Esophagus muscularis mucosa (tissue), 4 donors: ENCODE measurements around the gene B4GALNT1.

GRCh38 chr12:57138702-57139427 is 10.6 kb downstream of the LRP1 start:
- PRO-cap = no peak
- RAMPAGE, long total RNA, 4 experiments = no peak in any of the 4 experiments

GRCh38 chr12:57140984-57141669 is 12.8 kb downstream of the LRP1 start:
- PRO-cap = no peak
- RAMPAGE, long total RNA, 4 experiments = no peak in any of the 4 experiments

GRCh38 chr12:57151556-57152485 is 23.5 kb downstream of the LRP1 start:
- PRO-cap = unidirectional peak, plus-strand start at chr12:57152283
- RAMPAGE, long total RNA, 4 experiments = no peak in any of the 4 experiments

GRCh38 chr12:57165679-57166471 is 37.6 kb downstream of the LRP1 start:
- PRO-cap = no peak
- RAMPAGE, long total RNA, 4 experiments = no peak in any of the 4 experiments

- PRO-cap = no peak
- RAMPAGE, long total RNA, 4 experiments = no peak in any of the 4 experiments
Measured at GRCh38 chr12:57240941-57242016, 4.4 kb upstream of the NDUFA4L2 start.

- PRO-cap = no peak
- RAMPAGE, long total RNA, 4 experiments = no peak in any of the 4 experiments
Measured at GRCh38 chr12:57429860-57430200, 1.0 kb downstream of the R3HDM2 start.

DNA sequence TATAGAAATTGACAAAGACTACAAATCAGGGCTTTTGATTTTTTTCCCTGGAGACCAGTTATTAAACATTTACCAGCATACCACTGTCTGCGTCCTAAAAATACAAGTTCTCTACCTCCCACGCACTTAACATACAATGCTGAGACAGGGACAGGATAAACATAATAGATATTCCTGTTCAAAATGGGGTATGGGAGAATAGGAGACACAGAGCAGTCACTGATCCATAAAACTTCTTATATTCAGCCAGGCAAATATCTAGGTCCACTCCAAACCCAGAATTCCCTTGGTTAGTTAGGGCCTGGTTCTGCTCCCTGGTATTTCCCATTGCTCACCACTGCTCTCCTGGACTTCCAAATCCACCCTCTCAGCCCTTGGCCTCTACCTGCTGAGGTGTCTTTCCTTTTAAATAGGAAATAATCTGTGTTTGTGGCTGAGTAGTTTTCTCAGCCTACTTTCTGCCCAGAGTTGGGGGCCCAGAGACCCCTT is 4.5 kb downstream of the INHBC start:
- PRO-cap = no peak
- RAMPAGE, long total RNA, 4 experiments = no peak in any of the 4 experiments

GRCh38 chr12:57451896-57453167 is 2.8 kb upstream of the INHBE start:
- PRO-cap = unidirectional peak, plus-strand start at chr12:57452386; unidirectional peak, plus-strand start at chr12:57452420
- RAMPAGE, long total RNA, 4 experiments = no peak in any of the 4 experiments

GRCh38 chr12:57515654-57516210 is 4.6 kb downstream of the DDIT3 start:
- PRO-cap = no peak
- RAMPAGE, long total RNA, 4 experiments = no peak in any of the 4 experiments

DNA sequence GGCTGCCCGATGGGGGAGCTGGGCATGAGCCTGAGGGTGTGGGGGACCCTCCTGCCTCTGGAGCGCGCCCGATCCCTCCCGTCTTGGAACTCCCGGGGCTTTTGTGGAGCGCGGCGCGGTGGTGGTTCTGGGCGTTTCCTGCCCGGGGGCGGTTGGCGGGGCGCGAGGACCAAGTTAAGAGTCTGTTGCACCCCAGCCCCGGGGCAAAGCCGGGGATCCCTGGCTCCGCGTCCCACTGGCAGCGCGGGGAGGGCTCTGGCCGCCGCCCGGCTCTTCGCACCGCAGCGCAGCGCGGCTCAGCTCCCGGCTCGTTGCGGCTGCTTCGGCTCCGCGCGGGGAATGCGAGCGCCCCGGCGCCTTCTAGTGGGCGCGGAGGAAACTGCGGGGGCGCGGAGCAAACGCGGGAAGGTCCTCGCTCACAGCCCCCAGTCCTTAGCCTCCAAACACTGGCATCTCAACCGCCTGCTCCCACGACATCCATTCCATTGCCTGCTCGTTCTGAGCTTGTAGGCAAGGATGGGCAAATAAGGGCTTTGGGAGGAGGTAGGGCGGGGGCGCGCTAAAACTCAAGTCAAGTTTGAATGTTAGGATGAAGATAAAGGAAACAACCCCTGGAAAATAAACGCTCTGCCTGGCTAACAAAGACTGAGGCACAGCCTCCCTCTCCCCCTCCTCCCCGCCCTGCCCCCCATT is at the start of gene B4GALNT1:
Gene B4GALNT1, minus strand, starts transcription at position 343 of the 693 bp plus-strand sequence.
- PRO-cap = unidirectional peak, minus-strand start at position 313 of the sequence
- RAMPAGE, long total RNA, 4 experiments = start-site peak on the minus strand in 1 of 4 experiments, centred at position 334 of the sequence, 15 reads per replicate

DNA sequence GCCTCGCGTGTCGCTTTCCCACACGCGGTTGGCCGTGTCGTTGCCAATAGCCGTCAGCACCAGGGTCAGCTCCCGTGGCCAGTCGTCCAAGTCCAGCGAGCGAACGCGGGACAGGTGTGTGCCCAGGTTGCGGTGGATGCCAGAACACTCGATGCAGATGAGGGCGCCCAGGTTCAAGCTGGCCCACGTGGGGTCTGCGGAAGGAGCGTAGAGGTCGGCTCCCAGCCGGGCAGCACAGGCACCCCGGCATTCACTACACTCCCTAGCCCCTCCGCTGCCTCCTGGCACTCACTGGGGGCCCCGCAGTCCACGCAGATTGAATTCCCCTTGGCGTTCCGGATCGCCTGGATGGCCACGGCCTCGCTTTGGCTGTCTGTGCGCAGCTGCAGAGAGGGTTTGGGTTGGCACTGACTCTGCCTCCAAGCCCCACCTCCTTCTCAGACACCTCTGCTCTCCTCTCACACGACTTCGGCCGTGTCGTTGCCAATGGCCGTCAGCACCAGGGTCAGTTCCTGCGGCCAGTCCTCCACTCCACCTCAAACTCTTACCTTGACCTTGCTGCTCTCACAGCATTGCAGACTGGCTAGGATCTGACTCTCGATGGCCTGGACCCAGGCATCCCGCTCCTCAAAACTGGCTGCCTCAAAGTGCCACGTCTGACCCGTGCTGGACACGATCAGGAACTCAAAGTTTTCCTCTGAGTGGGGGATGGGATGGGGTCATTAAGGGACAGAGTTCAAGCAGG is 11.0 kb downstream of the AGAP2 start:
- PRO-cap = no peak
- RAMPAGE, long total RNA, 4 experiments = no peak in any of the 4 experiments

DNA sequence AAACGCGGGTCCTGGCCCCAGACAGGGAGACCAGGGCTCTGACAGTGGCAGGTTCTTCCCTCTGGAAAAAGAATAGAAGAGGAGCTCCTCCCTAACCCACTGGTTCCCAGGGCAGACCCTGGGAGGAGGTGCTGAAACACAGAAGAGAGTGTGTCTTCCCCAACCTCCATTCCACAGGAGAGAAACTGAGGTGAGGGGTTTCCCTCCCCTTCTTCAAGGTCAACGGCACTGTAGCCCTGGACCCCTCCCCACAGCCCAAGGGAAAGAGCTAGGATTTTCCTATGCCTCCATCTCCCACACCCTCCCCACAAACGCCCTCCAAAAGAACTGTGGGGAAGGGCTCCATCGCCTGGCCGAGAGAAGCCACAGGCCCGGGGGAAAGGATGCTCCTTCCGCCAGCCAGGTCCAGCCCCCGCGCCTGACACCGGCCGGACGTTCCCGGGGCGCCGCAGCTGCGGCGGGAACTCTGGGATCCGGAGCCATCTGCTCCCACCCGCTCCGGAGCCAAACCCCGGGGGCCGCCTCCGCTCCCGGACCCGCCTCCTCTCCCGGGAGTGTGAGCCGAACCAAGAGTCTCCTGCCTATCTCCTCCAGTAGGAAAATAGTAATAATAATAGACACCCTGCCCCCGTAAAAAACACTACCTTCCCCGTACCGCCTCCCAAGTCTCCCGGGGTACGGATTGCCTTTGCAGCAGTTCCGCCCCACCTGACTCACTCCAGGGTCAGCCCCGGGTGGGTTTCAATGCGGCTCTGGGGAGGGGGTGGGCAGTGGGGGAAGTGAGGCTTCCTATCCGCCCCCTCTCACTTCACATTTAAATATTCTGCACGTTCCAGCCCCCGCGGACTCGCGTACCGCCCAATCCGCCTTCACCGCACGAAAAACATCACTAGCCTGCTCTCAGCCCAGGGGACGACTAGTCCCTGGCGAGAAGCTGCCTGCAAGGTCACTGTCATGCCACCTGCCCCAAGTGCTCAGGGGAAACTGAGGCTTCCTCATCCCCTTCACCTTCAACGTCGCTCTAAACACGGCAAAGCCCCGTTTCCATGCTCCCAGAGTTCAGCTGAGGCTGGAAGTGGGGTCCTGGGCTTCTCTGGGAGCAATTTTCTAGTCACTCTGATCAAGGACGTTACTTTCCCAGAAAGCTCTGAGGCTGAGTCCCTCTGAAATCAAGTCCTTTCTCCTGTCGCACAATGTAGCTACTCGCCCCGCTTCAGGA is 2.4 kb downstream of the AGAP2 start:
- PRO-cap = no peak
- RAMPAGE, long total RNA, 4 experiments = no peak in any of the 4 experiments

DNA sequence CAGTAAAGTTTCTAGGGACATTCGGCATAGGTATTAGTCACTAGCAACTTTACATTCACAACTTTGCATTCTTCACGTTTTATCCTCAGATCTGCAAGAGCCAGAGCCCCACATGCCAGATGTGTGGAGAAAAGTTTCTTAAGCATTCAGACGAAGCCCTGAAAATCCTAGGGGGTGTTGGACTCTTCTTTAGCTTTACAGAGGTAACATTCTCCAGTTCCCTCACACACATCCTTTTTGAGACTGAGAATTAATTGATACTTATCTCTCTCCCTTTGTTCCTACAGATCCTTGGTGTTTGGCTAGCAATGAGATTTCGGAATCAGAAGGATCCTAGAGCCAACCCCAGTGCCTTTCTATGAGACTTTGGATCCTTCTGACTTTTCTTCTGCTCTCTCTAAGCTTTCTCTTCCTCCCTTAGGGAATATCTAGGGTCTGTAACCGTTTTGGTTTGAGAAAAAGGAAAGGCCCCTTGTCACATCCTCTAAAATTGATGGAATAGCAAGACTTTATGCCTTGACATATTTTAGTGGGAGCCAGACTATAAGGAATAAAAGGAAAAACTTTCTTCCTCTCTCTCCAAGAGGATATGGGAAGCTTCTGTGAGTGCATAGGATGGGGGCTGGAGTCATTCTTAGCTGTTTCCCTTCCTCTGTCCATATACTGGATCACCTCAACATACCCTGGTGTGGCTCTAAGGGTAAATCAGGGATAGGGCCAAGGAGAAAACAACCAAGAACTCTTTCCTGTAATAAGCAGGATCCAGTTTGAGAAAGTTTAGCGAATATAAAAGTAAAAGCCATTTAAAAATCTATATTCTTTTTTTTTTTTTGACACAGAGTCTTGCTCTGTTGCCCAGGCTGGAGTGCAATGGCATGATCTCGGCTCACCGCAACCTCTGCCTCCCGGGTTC is 2.3 kb downstream of the TSPAN31 start:
- PRO-cap = unidirectional peak, plus-strand start at position 360 of the sequence
- RAMPAGE, long total RNA, 4 experiments = no peak in any of the 4 experiments

- PRO-cap = no peak
- RAMPAGE, long total RNA, 4 experiments = no peak in any of the 4 experiments
Measured at GRCh38 chr12:57748185-57748562, 3.3 kb downstream of the TSPAN31 start.

DNA sequence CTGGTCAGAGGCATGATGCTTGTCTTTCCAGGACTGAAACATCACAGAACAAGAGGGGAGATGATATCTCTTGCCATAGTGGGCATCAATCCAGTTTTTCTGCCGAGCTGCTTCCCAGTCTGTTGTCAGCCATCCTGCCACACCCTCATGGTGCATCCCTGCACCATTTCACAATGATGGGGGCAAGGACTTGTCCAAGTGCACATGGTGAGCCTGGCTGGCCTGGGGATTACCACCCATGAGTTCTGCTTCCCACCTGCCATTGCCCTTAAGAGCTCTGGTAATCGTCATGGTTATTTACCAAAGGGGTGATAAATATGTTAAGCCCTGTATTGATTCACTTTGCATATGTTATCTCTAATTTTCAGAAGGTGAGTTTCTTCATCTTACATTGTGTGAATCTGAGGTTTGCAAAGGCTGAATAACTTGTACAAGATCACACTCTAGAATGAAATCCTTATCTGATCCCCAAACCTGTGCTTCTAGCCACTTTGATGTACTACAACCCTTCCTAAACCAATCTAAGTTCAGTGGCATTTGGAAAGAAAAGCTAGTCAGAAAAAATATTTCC is 2.4 kb downstream of the AVIL start:
- PRO-cap = no peak
- RAMPAGE, long total RNA, 4 experiments = no peak in any of the 4 experiments

DNA sequence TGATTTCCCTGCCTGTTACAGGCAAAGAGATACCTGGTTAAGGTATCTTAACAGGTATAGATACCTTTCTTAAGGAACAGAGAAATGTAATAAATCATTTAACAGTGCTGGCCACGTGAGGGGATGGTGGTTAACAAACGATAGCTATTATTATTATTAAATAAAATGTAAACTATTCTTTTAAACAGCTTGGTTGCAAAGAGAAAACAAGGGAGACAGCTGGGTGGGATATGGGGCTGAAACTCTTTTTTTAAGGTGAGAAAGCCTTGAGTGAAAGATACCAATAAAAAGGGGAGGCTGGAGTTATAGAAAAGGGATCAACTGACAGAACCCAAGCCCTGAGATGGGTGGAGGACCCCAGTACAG is 7.4 kb upstream of the AVIL start:
- PRO-cap = no peak
- RAMPAGE, long total RNA, 4 experiments = no peak in any of the 4 experiments

DNA sequence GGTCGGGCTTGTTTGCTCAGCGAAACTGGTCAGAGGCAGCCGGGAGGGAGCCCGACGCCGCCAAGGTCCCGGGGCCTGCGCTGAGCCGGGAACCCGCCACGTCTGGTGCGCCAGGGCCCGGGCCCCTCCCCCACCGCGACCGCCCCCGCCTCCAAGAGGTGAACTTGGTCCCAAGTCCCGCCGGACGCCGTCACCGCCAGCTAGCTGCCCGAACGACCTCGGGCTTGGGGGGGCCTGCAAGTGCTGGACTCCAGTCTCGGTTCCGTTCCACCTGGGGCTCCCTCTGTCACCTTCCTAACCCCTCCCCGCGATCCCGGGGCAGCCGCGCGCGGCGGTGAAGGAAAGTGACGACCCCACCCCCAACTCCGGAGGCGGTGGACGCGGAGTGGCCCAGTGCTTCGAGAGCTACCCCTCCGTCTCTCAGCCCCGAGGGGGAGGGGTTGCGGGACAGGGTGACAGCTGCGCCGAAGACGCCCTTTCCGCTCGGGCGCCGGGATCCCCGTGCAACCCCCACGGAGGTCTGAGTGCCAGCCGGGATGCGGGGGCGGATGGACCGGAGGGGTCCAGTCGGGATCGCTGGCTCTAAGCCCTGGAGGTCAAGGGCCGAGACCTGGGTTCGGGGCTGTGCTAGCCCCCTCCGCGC is 719 bp downstream of the CTDSP2 start:
- PRO-cap = bidirectional peak, plus-strand start at position 32 of the sequence, minus-strand start outside the sequence; bidirectional peak, plus-strand start at position 523 of the sequence, minus-strand start at position 420 of the sequence
- RAMPAGE, long total RNA, 4 experiments = no peak in any of the 4 experiments

DNA sequence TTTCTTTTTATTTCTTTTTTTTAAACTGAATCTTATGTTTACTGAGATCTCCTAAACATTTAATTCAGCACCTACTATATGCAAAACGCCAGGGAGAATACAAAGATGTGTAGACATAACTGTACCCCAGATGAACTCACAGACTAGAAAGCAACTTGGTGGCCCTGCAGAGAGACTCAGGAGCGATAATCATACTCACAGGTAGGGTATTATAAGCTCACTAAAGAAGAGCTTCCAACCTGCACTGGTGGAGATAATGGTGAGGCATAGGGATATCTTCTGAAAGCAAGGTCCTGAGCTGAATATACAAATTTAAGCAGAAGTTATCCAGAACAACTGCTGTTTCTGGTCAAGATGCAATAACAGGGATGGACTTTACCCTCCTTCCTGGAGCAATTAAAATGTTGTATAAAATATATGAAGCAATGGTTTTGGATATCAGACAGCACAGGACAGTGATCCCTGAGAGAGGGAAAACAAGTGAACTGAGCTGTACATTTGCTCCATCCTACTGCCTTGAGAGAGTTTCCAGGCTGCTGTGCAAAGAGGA is 35.9 kb upstream of the CTDSP2 start:
- PRO-cap = no peak
- RAMPAGE, long total RNA, 4 experiments = no peak in any of the 4 experiments

DNA sequence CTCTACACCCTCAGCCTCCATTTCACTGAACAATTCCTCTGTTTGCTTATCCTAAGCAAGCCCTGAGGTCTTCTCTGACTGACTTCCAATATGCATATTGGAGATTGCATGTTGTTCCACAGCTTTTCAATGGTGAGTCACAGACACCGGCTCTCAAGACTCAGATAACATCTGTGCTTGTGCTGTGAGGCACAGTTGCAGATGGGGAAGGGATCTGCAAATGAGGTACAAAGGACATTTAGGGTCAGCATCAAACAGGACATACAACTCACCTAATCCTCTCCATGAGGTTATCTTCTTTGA is 141.0 kb downstream of the SLC16A7 start:
- PRO-cap = no peak
- RAMPAGE, long total RNA, 4 experiments = no peak in any of the 4 experiments

- PRO-cap = no peak
- RAMPAGE, long total RNA, 4 experiments = no peak in any of the 4 experiments
Measured at GRCh38 chr12:61891570-61892055, 301.0 kb downstream of the TAFA2 start.